ENCODE data around the genes CCRL2, LRRC2 and FBXW12.

DNA sequence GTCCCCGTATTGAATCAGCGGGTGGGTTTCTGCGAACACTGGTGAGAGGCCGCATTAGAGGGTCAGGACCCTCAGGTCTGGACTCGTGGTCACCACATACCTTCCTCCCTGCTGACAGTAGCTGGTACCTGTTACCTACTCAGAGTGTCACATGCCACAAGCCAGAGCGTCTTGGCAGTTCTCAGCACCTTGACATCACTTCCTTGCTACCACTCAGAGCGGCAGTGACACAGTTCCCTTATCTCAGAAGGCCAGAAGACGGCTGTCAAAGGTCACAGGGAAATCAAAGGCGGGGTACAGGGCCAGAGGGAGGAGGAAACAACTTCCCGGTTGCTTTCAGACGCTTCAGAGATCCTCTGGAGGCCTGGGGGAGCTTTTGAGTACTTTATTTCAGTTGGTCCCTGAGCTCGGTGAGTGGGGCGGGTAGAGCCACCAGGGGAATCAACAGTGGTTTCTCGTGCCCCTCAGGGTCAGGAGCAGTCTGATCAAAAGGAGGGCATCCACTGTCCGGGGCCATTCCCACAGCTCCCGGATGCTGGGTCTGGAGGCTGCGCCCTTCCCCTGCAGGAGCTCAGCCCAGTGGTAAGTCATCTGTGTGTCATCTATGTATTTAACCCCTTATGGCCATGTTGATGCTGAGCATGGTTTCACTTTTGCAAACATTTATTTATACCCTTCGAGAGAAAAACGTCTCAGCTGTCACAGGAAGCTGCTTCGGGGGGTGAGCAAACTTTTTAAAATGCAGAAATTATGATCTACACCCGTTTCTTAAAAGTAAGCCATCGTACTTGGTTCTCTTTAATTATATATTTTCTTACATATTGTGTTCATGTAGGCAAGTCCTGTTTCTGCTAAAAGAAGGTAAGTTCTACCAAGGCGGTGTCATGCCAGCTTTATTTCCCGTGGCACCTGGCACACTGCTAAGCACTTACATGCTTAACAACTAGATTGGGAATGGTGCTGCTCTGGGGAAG, at the start of gene CCRL2:
Gene CCRL2, plus strand, starts transcription at position 339 of the 974 bp plus-strand sequence.
- RRBS, result no CpG with 5 or more reads among the region's 24 CpGs

DNA sequence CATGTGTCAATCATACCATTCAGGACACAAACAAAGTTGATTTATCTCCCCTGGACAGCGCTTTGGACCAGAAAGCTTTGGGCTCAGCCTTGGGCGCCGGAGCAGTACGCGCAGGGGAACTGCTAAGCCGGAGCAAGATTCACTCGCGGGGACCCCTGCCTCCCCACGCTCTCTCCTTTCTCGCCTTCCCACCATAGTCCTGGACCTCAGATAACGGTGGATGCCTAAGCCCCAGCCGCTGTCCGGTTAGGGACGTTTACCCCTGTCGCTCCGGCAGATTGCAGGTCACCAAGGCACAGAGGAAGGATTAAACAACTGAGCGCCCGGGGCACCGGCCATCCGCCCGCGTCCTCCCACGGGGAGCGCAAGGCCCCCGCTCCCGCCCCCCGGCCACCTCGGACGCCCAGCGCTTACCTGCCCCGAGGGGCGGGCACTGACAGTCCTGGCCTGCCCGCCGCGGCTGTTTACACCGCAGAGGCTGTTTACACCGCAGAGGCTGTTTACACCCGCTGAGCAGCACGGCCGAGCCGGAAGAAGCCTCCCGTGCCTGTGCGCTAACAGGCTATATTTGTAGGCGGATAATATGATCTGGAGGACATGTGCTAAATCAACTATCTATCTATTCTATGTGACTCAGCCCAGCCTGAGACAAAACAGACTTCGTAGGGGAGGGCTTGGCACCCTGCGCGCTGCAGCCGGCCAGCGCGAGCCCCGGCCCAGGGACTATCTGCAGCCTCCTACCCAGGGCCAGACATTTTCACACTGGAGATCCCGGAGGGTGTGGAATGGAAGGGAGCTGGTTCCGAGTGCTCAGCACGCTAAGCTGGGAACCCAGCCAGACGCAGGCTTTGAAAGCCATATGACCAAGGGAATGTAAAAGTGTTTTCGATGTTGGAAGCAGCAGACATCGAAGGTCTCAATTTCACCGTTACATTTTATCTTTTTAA, at the start of gene LRRC2:
Gene LRRC2, minus strand, starts transcription at position 540 of the 947 bp plus-strand sequence.
- RRBS, result 11% methylated on average over 20 of the region's 58 CpGs

- RRBS, result no CpG with 5 or more reads among the region's 5 CpGs
These were observed 2.1 kb upstream of the TDGF1 start for GRCh38 chr3:46575368-46575947.

DNA sequence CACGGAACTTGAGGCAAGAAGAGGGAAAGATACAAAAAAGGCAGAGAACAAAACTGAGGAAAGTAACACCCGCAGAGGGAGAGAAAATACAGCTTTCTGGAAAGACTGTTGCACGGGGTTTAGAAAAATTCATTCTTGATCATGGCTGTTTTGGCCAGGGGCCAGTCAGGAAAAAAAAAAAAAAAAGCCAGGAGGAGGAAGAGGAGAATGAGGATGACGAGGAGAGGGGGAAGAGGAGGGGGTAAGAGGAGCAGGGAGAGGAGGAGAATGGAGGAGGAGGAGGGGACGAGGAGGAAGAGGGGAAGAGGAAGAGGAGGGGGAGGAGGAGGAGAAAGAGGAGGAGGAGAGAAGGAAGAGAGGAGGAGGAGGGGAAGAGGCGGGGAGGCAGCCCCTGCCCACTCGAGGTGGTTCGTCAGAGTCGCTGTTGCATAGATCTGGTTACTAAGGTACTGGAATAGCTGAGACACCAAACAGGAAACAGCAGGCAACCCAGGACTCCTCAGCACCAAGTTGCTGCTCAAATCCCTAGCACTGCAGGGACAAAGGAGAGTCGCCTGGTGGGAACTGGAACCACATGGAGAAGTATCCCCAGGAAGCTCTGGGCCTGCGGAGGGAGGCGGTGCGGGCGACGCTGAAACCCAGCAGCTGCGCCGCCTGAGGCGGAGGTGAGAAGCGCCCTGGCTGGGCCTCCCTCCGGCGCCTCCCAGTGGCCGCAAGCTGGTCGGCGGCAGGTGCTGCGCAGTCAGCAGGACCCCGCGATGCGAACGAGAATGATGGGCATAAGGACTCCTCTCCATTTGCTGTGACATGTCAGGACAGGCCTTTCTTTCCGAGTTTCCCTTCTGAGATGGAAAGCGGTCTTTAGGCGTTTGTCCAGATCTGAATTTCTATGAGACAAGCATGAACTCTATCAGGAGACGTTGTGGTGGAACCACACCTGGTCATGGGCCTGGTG, 17.4 kb downstream of the FAM240A start:
- RRBS, result no CpG with 5 or more reads among the region's 33 CpGs

DNA sequence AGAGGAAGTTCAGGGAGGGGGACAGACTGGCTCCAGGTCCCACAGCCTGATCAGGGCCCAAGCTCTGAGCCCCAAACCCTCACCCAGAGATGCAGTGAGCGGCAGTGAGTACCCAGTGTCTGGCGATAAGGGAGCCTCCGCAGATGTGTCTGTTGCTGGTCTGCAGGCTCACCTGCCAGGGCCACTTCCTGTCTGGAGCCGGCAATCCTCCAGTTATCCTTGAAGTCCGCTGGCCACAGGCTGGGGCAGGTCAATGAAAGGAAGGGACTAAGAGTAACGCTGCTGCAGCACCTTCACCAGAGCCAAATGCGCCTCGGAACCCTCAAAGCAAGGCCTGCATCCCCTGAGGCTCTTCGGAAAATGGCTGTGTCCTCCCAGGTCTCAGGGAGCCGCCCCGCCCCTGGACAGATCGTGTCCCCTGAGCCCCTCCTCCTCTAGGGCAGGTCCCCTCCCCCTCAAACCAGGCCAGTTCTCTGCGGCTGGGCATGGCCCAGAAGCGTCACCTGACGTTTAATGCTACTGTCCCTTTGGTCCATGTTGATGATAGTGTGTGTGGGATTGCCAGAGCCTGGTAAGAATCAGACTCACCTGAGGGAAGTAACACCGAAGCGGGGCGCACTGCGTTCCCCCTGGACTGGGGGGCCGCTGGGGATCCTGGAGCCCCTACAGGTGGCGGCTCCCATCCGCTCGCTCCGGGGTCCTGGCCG, 51.5 kb downstream of the MYL3 start:
- RRBS, result 16% methylated on average over 2 of the region's 25 CpGs

DNA sequence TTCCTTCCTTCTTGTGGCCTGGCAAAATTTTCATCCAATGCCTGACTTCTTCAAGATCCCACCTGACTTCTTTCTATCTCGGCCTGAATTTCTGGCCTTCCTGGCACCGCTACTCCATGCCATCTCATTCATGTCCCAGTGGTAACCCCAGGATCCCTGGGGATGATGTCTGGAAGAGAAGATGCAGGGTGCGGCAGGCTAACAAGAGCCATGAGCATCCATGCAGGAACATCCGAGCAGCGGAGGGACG, 11.0 kb downstream of the MYL3 start:
- RRBS, result no CpG with 5 or more reads among the region's 6 CpGs

DNA sequence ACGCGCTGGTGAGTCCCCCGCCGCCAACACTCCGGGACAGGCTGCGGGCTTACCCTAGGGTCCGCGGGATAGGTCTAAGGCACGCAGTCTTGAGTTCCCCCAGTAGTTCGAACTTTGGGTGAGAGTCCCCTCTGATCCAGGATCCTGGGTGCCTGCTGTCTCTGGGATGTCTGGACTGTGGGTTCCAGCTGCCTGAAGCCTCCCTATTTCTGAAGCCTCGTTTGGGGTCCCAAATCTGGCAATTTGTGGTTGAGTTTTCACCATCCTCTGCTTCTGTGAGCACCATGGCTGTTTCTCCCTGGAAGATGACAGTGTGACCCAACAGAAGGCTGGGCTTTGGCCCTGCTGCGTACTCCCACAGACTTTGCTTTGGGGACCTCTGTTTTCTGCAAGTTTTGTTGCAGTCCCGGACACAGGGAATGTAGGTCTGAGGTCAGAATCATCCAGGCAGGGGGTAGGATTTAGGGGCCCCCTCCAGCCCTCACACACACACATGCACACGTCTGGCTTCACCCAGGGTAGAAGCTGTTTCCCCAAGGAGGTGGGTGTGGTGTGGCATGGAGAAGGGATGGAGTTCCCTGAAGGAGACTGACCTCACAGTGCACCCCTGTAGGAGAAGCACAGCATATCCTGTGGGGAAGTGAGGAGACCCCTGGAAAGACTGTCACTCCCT, 6.2 kb downstream of the PTH1R start:
- RRBS, result 46% methylated on average over 5 of the region's 14 CpGs

- RRBS, result no CpG with 5 or more reads among the region's 10 CpGs
These were observed 32.9 kb downstream of the PTH1R start for GRCh38 chr3:46910141-46911070.

- RRBS, result no CpG with 5 or more reads among the region's 5 CpGs
These were observed 37.7 kb downstream of the CCDC12 start for GRCh38 chr3:46938815-46939283.

- RRBS, result 93% methylated on average over 5 of the region's 28 CpGs
These were observed 26.2 kb downstream of the NBEAL2 start for GRCh38 chr3:47005404-47006254.

- RRBS, result no CpG with 5 or more reads among the region's 6 CpGs
These were observed 82.7 kb downstream of the NBEAL2 start for GRCh38 chr3:47062083-47062716.

DNA sequence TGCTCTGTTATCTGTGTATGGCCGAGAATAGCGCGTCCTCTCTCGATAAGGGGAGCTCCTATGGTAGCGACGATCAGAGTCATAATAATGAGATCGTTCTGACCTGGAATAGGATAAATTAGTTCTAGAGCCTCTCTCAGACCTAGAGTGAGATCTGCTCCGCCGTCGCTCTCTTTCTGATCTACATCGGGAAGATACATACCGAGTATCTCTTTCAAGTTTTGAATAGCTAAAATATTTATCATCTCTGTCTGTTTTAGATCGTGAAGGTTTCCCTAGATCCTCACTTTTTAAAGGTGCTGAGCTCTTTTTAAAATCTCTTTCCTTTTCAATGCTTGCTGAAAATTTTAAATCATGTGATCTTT, 40.7 kb downstream of the SETD2 start:
- RRBS, result no CpG with 5 or more reads among the region's 13 CpGs

GRCh38 chr3:47162534-47162953, 1.4 kb downstream of the SETD2 start:
- RRBS, result no CpG with 5 or more reads among the region's 6 CpGs

DNA sequence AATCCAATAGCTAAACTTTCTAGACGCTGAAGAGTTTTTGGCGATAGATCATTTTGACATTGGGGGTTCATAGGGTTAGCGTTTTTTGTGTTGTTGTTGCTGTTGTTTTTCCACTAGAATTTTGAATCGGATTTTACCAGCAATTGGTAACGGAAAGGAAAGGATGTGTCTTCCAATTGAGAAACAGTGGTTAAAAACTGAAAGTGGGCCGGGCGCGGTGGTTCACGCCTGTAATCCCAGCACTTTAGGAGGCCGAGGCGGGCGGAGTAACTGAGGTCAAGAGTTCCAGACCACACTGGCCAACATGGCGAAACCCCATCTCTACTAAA, 1.1 kb upstream of the SETD2 start:
- RRBS, result no CpG with 5 or more reads among the region's 13 CpGs

- RRBS, result no CpG with 5 or more reads among the region's 7 CpGs
These were observed 6.3 kb upstream of the SCAP start for GRCh38 chr3:47481755-47482802.

GRCh38 chr3:47634919-47635932, 56.6 kb upstream of the CSPG5 start:
- RRBS, result no CpG with 5 or more reads among the region's 7 CpGs

GRCh38 chr3:47662234-47662710, 83.6 kb upstream of the CSPG5 start:
- RRBS, result no CpG with 5 or more reads among the region's 6 CpGs

DNA sequence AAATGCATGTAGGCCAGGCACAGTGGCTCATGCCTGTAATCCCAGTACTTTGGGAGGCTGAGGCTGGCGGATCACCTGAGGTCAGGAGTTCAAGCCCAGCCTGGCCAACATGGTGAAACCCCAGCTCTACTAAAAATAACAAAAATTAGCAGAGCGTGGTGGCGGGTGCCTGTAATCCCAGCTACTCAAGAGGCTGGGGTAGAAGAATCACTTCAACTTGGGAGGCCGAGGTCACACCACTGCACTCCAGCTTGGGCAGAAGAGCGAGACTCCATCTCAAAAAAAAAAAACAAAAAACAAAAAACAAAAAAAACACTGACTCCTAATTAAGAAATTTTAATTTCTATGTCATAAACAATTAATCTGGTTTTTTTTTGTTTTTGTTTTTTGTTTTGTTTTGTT, 3.8 kb downstream of the SMARCC1 start:
- RRBS, result no CpG with 5 or more reads among the region's 5 CpGs

GRCh38 chr3:48190954-48191222, 2.7 kb upstream of the CDC25A start:
- RRBS, result no CpG with 5 or more reads among the region's 2 CpGs

DNA sequence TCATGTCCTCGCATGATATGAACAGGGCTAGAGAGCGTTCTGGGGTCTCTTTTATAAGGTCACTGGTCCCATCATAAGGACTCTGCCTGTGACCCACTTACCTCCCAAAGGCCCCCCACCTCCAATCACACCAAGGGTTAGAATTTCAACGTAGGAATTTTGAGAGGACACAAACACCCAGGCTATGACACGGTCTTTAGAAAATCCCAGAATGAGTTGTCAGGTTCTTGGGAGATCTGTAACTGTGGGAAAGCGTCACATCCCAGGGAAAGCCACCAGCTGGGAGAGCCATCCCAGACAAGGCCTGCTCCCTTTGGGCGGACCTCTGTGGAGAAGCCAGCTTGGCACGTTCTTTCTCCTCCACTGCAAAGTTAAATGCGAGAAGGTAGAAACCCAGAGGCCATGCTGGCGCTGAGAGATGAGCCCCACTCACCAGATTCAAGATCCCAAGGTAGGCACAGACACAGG, at the start of gene FBXW12:
Gene FBXW12, plus strand, starts transcription at position 350 of the 468 bp plus-strand sequence.
- RRBS, result no CpG with 5 or more reads among the region's 9 CpGs

Data from OVCAR3 (cell line).